GM19239 (cell line): ENCODE measurements around a stretch of chr17.

DNA sequence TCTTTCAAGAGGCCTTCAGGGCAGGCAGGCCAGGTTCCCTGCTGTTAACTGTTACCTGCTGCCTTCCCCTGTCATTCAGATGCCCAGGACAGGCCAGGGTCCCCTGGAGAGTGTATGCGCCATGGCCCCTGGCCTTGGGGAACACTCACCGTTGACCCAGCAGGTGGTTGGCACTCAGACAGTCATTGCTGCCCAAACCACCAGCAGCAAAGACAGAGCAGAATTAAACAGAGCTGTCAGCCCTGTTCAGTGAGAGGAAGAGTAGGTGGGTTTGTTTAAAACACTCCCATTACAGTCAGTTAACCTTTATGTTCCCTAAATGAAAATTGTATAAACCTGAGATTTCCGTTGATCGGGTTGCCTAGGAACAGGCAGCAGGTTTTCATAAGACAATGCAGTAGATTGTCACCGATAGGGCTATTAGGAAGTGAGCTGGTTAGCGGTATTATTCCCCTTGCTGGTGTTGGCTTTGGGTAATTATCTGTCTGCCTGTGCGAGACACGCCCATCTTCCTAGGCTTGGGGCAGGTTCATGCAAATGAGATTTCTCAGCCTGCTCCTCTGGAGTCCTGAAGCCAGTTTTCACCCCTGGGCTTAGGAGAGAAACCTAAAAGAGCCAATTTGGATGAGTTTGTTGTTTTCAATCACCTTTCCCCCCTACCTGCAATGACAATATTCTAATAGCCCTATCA is 132.5 kb downstream of the CCDC182 start:
- RRBS: no CpG with 5 or more reads among the region's 8 CpGs

GRCh38 chr17:57906795-57907431 is 48.3 kb downstream of the CUEDC1 start:
- RRBS: no CpG with 5 or more reads among the region's 13 CpGs

DNA sequence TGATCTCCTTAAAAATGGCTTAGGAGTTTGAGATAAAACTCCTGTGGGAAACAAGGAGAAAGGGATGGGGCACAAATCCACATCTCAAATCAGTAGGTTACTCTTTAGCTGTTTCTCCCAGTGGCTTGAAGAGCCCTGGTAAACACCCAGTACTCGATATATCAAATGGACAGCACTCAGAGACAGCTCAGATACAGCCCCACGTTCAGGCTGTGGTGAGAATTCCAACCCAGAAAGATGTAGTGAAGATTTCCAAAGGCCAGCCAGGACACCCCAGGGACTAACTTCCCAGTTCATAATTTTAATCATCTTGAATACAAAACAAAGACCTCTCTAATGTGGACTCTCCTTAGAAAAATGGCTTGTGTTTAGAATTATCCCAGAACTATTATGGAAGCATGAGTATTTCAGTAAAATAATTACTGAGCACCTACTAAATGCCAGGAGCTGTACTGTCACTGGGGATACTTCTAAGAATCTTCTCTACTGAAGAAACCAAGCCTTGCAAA is 6.4 kb upstream of the VEZF1 start:
- RRBS: no CpG with 5 or more reads among the region's 2 CpGs

DNA sequence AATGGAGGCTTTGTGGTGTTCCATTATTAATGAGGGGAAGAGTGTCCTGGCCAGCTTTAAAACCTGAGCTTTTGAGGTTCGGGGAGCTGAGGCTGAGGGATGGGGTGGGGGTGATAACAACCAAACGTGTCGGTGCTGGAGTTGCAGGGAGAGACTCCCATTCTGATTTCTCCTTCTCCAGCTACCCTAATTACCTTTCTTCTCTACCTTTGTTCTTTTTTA is 5.6 kb downstream of the DYNLL2 start:
- RRBS: no CpG with 5 or more reads among the region's 3 CpGs

DNA sequence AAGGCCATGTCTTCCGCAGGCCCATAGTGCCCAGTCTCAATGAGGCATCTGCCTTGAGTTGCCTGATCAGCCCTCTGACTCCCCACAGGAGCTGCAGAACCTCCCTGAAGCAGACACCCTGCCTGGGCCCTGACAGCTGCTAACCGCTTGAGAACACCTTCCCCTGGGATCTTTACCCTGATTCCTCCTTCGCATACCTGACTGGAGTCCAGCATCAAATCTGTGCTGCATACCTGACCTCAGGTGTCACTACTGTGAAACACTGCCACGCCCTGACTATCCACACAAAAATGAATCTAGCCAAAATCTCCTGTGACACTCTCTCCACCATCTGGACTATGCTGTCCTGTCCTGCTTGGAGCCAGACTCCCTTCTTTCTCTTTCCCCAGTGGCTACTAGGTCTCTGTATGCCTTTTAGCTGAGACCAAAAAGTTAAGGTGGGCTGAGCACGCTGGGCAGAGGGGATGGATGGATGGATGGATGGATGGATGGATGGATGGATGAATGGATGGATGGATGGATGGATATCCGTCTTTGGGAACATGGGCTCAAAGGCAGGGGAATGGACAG is 13.1 kb downstream of the TSPOAP1 start:
- RRBS: no CpG with 5 or more reads among the region's 6 CpGs

- RRBS: 39% methylated on average over 13 of the region's 48 CpGs
Observed at GRCh38 chr17:58324683-58325714, 3.6 kb downstream of the TSPOAP1 start.

DNA sequence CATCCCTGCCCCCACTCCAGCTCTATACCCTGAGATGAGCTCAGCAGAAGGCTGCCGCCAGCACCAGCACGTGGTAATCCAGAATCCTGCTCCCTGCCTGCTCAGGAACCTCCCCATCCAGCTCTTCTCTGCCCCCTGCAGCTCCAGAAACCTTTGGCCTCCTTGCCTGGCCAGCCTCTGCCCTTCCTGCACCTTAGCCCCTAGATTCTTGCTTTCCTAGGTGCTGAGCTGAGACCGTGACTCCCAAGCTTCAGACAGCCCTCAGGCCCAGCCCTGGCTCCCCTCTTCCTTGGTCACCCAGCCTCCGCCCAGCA is 2.7 kb downstream of the TSPOAP1 start:
- RRBS: no CpG with 5 or more reads among the region's 4 CpGs

GRCh38 chr17:58326614-58327337 is 1.8 kb downstream of the TSPOAP1 start:
- RRBS: no CpG with 5 or more reads among the region's 9 CpGs

- RRBS: no CpG with 5 or more reads among the region's 23 CpGs
Observed at GRCh38 chr17:58330994-58331853, 2.6 kb upstream of the TSPOAP1 start.

- RRBS: no CpG with 5 or more reads among the region's 3 CpGs
Observed at GRCh38 chr17:58364685-58365143, 12.7 kb upstream of the SUPT4H1 start.

DNA sequence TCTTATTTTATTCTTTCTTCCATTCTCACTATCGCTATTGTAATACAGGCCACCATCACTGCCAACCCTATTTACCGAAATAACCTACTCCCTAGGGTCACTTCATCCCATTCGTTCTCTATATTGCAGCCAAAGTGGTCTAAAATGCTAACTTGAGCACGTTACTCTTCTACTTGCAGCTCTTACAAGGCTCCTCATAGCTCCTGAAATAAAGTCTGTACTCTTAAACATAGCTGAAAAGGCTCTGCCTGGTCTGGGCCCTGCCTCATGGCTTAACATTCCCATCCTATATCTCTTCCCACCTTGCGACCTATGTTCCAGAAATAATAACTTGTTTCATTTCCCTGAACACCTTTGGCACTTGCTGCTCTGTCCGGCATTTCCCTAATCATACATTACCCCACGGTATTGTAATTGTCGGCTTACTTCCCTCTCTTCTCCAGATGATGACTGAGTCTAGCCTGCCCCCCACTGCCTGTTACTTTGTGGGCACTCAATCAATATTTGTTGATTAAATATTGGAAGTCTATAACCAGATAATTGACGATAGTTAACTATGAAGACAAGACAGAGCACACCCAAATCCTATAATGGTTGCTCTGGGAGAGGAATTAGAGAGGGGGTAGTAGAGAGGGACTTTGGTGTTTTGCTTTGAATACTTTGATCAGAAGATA is 23.2 kb upstream of the SUPT4H1 start:
- RRBS: no CpG with 5 or more reads among the region's 9 CpGs

DNA sequence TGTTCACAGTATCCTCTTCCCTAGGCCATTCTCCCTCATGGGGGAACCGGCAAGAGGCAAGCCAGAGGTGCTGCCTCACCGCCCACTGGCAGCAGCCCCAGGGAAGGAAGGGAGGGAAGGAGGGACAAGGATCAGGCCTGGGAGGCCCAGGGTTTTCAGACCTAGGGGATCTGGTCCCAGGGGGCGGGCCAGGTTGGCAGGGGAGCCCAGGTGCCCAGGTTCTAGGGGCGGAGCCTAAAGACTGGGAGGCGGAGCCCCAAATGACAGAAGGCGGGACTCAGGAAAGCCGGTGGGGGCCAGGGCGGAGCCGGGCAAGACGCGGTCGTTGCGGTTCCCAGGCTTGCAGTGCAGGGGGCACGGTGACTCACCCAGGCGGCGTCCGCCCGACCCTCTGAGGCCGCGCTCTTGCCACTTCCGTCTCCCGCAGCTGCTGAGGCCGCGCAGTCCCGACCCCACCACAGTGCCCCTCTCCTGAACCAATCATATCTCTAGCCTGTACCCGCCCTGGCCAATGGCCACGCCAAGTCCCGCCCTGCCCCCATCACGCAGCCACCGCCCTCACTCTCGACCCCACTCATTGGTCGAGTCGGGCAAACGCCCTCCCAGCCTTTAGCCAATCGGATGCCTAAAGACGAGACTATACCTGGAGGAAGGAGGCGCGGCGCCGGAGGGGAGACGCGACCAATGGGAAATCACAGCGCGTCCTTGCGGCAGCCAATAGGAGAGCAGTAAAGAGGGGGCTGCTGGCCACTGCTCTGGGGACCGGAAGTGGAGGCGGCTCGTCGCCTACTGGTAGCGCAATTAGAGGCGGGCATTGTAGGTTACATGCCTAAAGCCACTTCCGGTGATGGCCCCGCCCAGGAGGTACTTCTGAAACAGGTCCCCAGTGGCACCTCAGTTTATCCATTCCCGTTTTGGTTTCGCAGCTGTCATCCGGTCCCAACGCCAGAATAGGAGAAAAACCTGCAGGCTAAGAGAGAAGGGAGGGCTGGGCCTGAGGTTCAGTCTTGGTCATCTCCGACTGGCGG is 3.3 kb upstream of the MTMR4 start:
- RRBS: 1% methylated on average over 15 of the region's 59 CpGs

DNA sequence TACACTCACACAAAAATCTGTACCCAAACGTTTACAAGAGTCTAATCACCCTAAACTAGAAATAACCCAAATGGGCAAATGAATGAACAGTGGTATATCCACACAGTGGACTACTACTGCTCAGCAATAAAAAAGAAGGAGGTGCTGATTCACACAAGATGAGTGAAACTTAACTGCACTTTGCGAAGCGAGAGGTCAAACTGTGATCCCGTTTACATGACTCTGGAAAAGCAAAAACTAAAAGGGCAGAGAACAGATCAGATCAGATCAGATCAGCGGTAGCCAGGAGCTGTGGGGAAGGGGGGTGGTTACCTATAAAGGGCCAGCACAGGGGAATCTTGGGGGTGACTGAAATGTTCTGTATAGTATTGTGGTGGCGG is 113.4 kb downstream of the TRIM37 start:
- RRBS: no CpG with 5 or more reads among the region's 6 CpGs

DNA sequence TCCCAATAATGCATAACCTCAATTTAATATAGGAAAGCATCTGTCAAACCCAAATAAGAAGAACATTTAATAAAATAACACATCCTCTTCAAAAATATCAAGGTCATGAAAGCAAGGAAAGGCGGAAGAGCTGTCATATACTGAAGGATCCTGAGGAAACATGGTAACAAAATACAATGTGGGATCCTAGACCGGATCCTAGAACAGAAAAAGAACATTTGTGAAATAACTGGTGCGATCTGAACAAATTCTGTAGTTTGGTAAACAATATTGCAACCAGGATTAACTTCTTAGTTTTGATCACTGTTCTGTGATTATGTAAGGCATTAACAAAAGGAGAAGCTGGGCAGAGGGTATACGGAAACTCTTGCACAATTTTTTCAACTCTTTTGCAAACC is 109.8 kb downstream of the TRIM37 start:
- RRBS: no CpG with 5 or more reads among the region's 4 CpGs

DNA sequence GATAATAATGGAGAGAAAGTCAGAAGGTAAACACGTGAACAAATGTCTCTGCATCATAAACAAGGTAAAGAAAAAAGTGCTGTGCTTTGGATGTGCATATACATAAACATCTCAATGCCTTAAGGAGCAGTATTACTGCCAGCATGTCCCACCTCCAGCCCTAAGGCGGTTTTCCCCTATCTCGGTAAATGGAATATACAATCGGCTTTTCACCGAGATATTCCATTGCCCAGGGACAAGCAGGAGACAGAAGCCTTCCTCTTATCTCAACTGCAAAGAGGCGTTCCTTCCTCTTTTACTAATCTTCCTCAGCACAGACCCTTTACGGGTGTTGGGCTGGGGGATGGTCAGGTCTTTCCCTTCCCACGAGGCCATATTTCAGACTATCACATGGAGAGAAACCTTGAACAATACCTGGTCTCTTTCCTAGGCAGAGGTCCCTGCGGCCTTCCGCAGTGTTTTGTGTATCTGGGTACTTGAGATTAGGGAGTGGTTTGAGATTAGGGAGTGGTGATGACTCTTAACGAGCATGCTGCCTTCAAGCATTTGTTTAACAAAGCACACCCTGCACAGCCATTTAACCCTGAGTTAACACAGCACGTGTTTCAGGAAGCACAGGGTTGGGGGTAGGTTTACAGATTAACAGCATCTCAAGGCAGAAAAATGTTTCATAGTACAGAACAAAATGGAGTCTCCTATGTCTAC is 41.1 kb upstream of the YPEL2 start:
- RRBS: no CpG with 5 or more reads among the region's 12 CpGs

- RRBS: no CpG with 5 or more reads among the region's 4 CpGs
Observed at GRCh38 chr17:59372104-59373018, 40.9 kb downstream of the YPEL2 start.

GRCh38 chr17:59668550-59669254 is 38.5 kb downstream of the PTRH2 start:
- RRBS: no CpG with 5 or more reads among the region's 5 CpGs

- RRBS: no CpG with 5 or more reads among the region's 4 CpGs
Observed at GRCh38 chr17:59695829-59696996, 11.0 kb downstream of the PTRH2 start.

DNA sequence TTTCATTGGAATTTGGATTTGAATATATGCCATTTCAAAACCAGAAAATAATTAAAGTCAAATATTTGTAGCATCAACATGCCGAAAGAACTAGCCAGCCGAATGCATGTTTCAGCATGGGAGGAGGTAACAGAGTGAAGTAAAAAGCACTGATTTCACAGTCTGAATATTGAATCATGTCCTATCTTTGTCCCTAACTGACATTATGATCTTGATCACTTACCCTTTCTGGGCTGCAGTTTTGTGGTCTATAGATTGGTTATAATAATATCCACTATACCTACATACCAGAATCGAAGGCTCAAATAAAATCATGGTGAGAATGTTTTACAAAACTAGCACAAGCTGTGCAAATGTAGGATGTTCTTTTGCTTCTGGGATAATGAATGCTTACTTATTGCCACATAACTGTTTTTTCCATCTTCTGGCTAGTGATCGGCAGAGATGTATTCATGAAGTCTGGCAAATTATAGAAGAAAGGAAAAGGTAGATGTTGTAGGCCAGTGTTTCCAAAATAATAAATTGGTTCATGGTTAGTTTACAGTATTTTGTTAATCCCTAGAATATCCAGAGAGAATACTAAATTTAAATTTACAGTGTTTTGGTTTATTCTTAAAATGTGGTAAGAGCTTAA is 84.7 kb downstream of the TUBD1 start:
- RRBS: no CpG with 5 or more reads among the region's 4 CpGs

GRCh38 chr17:59831652-59832138 is 61.0 kb downstream of the TUBD1 start:
- RRBS: no CpG with 5 or more reads among the region's 3 CpGs